ENCODE data around the genes PSRC1, CSF1 and KCNA10.

- RRBS: 86% methylated on average over 1 of the region's 20 CpGs
Observed at GRCh38 chr1:109269726-109270366, 13.1 kb downstream of the PSRC1 start.

DNA sequence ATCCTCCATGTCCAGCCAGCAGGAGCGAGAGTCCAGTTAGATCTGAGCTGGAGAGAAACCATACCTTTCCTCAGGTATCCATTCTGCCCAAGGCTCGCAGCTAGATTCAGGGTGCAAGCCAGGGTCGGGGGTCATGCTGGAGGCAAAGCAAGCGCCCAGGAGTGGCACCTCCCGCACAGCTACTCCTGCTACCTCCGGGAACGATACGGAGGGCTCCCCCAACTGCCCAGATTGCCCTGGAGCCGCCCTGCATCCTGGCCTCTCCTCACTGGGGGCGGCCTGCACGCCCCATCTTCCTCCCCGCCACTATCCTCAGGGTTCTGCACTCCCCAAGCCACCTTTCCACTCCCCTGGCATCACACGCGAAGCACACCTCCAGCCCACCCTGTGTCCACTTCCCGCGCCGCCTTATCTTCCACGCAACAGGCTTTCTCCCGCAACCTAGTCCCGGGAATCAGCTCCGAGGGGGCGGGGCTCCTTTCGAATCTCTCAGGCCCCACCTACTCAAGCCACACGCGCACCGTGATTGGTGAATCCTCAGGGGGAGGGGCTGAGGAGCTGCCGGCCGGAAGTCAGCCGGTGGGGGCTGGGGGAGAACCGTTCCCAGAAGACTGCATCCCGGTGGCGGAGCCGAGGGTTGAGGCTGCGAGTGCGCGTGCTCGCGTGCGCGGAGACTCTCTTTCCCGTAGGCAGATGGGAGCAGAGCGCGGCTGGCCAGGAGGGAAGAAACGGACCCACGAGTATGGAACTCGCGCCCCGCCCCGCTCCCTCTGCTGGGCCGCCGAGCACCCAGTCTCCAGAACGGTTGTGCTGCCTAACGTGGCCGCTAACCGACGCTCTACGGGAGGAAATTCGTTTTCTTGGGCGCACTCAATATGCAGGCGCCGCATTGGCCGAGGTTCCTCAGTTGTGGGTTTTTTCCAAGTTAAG, at the start of gene PSRC1:
PSRC1 (minus strand) TSS at position 456 of the 930 bp plus-strand sequence.
- RRBS: no CpG with 5 or more reads among the region's 62 CpGs

DNA sequence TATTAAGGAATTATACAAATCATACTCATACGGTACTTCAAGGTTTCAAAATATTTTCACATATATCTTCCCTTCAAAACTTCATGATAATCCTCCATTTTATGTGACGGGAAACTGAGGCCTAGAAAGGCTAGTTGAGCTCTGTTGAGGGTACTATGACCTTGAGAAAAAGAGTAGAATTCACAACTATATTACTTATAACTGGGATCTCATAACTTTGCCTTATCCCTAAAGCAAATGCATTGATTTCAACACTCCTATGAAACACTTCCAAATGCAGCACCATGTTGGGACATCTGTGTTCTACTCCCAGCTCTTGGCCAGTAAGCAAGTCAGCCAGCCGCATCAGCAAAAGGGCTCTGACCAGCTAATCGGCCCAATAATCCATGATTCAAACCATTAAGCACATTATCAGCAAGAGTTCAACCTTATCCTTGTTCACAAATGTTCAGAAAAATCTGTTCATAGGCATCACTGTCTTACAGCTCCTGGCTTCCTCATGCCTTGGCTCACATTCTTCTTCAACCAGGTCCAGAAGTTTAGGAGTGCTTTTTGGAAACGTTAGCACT, 8.5 kb downstream of the SORT1 start:
- RRBS: no CpG with 5 or more reads among the region's 5 CpGs

DNA sequence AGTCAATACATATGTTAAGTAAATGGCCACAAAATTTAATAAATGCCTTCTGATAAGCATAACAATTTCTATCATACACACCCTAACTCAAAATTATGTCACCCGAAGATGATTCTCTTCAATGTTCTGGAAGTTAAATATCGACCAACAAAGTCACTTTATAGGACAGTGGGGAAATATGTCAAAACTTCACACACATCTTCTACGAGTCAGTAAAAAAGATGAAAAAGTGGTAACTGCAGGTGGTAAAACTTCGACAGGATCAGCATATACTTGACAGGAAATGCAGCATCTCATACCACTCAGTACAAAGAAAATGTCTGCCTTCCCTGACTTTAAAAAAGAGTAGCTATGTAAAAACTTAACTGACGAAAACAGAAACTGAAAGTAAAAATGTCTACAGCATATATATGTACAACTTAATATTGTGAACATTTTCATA, 982 bp downstream of the PSMA5 start:
- RRBS: no CpG with 5 or more reads among the region's 5 CpGs

DNA sequence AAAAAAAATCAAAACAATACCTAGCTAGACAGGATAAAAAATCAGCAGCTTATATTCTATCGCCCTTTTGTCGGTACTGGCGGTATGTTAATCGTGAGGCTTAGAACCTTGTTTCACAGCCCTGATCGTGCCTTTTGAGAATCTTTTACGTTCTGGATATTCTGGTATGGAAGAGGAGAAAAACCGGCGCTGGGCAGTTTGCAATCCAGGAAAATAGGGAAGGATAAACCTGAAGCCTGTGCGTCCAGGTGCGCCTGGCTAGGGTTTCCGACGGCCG, 308 bp upstream of the SYPL2 start:
- RRBS: no CpG with 5 or more reads among the region's 13 CpGs

GRCh38 chr1:109497854-109498852, 4.3 kb downstream of the CYB561D1 start:
- RRBS: no CpG with 5 or more reads among the region's 16 CpGs

GRCh38 chr1:109546300-109546713, 2.1 kb upstream of the GNAI3 start:
- RRBS: no CpG with 5 or more reads among the region's 2 CpGs

DNA sequence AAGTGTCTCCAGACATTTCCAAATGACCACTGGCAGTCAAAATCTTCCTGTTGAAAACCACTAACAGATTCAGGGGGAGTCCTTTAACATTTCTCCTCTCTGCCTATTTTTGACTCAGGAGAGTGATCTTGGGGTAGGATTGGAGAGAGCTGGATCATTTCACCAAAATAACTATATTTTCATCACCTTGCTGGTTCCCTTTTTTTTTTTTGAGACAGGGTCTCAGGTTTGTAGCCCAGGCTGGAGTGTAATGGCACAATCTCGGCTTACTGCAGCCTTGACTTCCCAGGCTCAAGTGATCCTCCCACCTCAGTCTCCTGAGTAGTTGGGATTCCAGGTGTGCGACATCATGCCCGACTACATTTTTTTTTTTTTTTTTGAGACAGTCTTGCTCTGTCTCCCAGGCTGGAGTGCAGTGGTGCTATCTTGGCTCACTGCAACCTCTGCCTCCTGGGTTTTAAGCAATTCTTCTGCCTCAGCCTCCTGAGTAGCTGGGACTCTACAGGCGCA, 8.5 kb downstream of the GNAT2 start:
- RRBS: no CpG with 5 or more reads among the region's 4 CpGs

GRCh38 chr1:109615853-109616339, 3.5 kb downstream of the GNAT2 start:
- RRBS: no CpG with 5 or more reads among the region's 3 CpGs

DNA sequence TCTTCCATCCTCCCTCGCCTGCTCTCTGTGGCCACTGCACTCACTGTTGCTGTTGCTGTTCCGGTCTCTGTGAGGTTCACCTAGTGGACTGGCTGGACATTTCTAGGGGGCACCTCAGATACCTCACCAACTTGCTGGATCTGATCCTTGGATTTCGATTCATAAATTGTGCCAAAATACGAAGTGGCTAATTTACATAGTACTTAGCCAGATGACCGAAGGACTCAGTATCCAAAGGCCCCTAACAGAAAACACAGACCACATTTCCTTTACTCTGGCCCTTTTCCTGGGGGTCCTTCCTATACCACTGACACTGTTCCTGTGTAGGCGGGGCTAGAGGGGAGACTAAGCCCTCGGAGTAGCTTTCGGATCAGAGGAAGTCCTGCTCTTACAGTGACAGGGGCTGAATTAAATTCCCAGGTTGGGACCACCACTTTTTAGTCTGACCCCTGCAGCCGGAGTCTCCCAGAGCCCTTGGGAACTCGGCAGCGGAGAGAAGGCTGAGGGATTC, 588 bp upstream of the GSTM5 start:
- RRBS: no CpG with 5 or more reads among the region's 11 CpGs

- RRBS: no CpG with 5 or more reads among the region's 4 CpGs
Observed at GRCh38 chr1:109716549-109717188, 4.6 kb downstream of the GSTM5 start.

- RRBS: no CpG with 5 or more reads among the region's 3 CpGs
Observed at GRCh38 chr1:109782690-109783039, 18.9 kb upstream of the EPS8L3 start.

DNA sequence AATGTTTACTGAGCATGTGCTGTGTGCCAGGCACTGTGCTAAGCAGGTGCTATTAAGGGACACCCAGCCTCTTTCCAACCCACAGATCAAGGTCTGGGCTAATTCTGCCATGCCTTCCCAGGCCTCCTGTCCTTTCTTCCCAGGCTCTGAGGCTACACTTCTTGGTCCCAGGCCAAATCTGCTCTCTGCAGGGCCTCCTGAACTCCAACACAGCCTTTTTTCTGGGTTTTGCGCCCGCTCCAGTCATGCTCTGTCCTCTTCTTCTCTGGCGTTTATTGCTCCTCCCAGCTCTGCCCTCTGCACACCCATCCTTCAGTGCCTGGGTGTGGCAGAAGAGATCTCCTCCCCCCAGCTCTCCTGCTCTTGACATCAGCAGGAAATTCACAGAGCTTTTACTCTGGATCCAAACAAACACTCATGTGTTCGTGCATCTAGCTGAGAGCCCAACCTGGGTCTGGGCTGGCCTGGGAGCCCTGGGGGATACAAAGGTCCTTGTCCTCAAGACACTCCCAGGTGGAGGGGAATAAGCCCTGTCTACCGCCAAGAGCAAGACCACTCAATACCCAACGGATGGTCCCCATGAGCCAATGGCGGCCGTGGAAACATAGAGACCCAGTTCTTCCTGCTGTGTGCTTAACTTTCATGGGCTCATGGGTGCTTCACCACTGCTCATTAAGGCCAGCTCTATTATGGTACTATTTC, 22.9 kb upstream of the EPS8L3 start:
- RRBS: no CpG with 5 or more reads among the region's 8 CpGs

DNA sequence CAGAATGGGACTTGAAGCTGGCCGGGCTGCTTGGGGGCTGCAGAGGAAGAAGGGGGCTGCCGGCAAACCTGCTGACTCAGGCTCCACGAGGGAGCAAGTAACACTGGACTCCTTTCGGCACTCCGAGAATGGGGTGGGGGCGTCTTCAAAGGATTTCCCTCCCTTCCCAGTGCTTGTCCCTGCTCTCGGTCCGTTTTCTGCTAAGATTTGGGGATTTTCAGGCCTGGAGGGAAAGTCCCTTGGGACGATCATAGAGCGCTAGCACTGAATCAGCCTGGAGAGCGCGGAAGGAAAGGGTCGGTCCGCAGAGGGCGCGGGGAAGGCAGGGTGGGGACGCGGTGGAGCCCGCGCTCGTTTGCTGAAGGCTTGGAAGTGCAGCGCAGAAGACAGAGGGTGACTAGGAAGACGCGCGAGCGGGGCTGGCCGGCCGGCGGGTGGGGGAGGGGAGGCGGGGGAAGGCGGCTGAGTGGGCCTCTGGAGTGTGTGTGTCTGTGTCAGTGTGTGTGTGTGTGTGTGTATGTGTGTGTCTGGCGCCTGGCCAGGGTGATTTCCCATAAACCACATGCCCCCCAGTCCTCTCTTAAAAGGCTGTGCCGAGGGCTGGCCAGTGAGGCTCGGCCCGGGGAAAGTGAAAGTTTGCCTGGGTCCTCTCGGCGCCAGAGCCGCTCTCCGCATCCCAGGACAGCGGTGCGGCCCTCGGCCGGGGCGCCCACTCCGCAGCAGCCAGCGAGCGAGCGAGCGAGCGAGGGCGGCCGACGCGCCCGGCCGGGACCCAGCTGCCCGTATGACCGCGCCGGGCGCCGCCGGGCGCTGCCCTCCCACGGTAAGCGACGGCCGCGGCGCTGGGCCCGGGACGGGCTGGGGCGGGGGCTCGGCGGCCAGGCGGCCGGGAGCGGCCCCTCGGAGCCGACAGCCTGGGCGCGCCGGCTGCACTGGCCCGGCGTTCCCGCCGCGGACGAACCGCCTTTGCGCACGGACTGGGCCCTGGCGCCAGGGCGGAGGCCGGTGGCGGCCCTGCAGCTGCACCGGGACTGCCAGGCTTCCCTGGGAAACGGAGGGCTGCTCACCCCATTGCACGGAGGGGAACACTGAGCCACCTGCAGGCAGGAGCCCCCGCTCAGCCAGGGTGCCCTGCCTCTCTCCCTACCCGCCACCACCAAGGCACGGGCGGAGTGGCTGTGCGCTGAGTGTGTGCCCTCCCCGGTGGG, at the start of gene CSF1:
CSF1 (plus strand) TSS at position 610 of the 1,208 bp plus-strand sequence.
- RRBS: 39% methylated on average over 54 of the region's 105 CpGs

DNA sequence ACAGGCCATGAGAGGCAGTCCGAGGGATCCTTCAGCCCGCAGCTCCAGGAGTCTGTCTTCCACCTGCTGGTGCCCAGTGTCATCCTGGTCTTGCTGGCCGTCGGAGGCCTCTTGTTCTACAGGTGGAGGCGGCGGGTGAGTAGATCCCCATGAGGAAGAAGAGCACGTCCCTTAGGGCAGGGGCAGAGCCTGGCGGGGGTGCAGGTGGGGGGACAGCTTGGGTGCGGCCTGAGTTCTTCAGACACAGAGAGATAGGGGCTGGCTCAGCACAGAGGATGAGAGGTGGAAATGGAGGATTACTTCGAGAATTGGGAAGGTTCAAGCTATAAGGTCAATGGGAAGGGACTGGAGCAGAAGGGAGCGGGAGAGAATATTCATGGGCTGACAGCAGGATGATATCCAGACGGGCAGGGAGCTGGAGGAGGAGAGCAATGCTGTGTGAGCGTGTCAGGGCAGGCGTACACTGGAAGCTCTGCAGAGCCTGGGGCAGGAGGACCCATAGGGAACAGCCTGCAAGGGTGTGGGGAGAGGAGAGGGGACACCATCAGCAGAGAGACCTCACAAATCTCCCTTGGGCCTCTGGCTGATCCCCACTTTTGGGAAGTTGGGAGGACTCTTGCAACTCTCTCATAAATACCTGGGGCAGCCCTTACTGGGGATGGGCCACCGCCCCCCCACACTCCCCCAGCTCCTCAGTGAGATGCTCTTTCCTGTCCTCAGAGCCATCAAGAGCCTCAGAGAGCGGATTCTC, 13.6 kb downstream of the CSF1 start:
- RRBS: no CpG with 5 or more reads among the region's 16 CpGs

- RRBS: no CpG with 5 or more reads among the region's 12 CpGs
Observed at GRCh38 chr1:110018124-110018837, 16.1 kb upstream of the STRIP1 start.

- RRBS: no CpG with 5 or more reads among the region's 5 CpGs
Observed at GRCh38 chr1:110188212-110188634, 21.9 kb upstream of the KCNC4 start.

- RRBS: no CpG with 5 or more reads among the region's 4 CpGs
Observed at GRCh38 chr1:110232000-110232577, 22.0 kb downstream of the KCNC4 start.

DNA sequence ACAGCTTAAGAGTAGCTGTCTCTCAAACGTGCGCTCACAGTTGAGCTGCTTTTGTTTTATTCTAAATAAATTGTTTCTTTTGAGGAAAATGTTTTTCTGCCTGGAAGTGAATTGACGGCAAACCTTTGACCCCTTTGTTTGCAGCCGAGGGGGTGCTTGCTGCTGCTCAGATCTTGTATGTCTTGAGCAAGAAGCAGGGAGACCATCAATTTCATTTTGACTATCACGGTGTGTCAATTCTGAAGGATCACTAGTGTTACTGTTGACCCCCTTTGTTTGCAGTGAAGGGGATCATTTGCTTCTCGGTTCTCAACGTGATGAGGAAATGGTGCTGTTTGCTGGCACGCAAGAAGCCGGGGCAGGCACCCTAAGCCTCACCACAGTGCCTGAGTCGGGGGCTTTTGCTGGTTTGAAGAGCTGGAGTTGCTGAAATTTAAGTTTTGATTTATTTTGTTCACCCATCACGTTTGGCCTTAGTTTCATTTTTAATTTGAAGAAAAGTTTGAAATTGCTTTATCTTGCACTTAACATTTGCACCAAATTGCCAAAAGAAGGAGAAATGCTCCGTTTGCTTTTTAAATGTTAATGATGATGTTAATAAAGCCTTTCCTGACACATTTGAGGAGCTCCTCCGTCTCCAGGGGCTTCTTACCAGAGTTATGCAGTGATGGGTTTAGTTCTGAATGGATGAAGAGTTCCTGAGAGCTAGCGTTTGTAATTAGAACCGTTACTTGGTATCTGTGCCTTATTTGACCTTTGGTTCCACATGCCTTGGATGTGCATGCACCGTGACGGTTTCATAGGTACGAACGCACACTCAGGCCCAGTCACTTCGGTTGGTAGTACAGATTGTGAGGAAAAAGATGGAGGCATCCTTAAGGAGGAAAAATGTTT, 7.7 kb downstream of the RBM15 start:
- RRBS: no CpG with 5 or more reads among the region's 20 CpGs

DNA sequence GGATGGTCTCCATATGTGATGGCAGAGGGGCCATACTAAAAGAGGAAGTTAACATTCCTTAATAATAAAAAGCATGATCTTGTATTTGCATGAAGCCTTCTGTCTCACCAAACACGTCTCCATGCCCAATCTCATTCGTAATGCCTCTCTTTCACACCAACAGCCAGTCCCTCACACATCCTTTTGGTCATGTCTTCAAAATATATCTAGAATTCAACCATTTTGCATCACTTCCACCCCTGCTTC, at the start of gene KCNA10:
KCNA10 (minus strand) TSS at position 83 of the 246 bp plus-strand sequence.
- RRBS: no CpG with 5 or more reads among the region's 2 CpGs